Measurements from ENCODE around the gene ETFA.

DNA sequence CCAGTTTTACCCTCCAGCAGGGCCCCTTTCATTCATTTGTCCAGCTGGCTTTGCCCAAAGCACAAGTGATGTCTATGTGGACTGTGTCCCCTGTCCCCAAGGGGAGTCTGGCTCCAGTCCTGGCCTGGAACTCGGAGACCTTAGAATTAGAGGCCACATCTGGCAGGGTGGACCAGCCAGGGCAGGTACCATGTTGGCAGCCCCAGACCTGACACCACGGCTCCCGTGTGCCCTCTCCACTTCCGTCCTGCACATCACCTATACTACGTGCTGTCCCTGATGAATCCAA is 15.2 kb downstream of the C15orf39 start:
- PRO-cap: no peak

- PRO-cap: no peak
Observed at GRCh38 chr15:75384004-75384531, 15.7 kb upstream of the MAN2C1 start.

DNA sequence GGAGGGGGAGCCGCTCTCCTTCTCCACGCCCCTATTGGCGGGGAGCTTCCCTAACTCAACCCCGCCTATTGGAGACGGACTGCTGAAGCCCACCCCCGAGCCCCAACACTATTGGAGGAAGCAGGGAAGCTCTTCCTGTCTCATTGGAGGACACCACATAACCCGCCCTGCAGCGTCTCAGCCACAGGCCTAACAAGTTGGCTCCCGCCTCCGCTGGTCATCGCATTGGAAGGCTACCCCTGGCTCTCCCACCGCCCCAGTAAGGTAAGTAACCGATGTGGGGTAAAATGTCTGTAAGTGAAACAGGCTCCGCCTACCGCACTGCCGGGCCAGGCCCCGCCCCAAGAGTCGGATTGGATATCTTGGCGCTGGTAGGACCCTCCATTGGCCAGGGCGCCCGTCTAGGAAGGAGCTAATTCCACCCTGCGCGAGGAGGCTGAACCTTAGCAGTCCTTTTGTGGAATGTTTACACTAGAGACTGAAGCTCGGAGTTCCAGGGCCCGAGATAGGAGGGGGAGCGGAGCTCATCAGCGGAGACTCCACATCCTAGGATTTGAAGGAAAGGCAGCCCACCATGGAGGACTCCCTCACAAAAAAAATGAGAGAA is 459 bp upstream of the SIN3A start:
- PRO-cap: unidirectional peak, plus-strand start at position 220 of the sequence; bidirectional peak, plus-strand start at position 449 of the sequence, minus-strand start at position 261 of the sequence

- PRO-cap: no peak
Observed at GRCh38 chr15:75626200-75626670, 710 bp upstream of the SNUPN start.

- PRO-cap: no peak
Observed at GRCh38 chr15:75693938-75695083, 18.3 kb downstream of the CSPG4 start.

- PRO-cap: no peak
Observed at GRCh38 chr15:75707617-75707844, 5.1 kb downstream of the CSPG4 start.

- PRO-cap: no peak
Observed at GRCh38 chr15:75711493-75712011, 1.1 kb downstream of the CSPG4 start.

DNA sequence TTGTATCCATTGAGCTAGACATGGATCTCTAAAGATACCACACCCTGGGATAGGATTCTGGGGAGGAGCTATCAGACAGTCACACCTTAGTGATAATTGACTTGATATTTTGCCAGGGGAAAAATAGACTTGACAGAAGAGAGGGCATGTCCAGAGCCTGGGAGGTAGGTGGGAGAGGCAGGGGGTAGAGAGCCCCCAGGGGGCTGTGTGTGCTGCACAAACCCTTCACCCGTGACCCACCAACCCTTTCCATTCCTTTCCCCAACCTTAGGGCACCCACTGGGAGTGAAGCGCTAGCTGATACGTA is 403 bp upstream of the ODF3L1 start:
- PRO-cap: no peak

GRCh38 chr15:75844985-75845646 is 1.9 kb downstream of the UBE2Q2 start:
- PRO-cap: no peak

GRCh38 chr15:75891793-75892161 is 11.9 kb upstream of the FBXO22 start:
- PRO-cap: no peak

DNA sequence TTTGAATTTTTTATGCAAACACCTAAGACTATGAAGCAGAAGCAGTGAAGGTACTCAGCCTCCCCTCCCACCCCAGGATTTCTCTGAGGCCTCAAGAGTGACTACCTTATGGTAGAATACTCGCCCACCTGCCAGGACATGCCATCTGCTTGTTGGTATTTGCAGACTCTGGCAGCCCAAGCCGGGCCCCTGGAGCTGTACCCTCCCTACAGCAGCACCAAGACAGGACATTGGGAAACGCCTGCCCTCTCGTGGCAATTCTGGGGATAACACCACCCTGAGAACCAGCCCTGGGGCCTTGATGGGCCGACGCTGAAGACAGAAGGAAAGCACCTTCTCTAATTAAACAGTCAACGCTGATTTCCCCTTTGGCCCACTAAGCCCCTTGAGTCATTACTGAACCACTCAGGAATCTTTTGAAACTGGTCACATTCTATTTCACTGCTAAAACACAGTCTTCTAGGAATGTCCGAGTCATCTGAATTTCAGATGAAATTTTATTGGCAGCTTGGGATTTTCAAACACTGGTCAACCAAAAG is 91.2 kb downstream of the TMEM266 start:
- PRO-cap: no peak

GRCh38 chr15:76178280-76178806 is 118.6 kb downstream of the TMEM266 start:
- PRO-cap: no peak

DNA sequence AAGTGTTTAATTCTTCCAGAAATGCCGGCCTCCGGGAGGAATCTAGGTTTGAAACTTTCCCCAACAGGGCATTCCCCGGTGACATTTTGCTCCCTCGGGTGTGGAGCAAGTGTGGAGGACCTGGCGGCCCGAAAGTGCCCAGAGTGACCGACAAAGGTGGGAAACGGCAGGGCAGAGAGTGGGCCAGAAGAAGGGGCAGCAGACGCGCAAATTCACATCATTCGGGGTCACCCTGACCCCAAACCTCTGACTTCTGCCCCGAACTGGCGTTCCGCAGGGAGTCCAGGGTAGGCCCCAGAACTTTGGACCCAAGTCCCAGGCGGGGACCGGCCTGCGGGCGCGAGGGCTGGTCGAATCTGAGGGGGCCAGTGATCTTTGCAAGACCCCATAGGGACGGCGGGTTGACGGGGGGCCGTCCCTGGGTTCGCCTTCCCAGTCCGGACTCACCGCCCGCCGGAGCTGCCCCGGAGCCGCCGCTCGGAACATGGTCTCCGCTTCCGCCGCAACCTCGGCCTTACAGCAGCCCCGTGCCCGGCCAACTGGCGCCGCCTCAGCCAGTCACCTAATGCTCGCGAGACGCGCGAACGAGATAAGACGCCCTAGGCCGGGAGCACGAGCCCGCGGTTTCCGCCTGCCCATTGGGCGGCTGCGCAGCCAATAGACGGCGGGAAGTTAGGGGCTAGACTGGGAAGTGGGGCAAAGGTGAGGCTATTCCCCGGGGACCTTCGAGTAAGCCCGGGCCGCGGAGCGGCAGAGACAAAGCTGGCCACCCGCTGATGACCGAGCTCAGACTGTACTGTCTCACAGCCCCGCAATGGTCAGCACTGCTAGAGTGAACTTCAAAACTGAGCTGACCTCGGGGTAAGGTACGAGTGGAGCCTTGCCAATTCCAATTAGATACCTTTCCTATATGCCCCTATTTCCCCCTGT is at the start of gene ETFA:
ETFA (minus strand) TSS at position 567 of the 930 bp plus-strand sequence.
- PRO-cap: unidirectional peak, minus-strand start at position 284 of the sequence; bidirectional peak, plus-strand start at position 711 of the sequence, minus-strand start at position 564 of the sequence

- PRO-cap: no peak
Observed at GRCh38 chr15:76334901-76335808, 1.4 kb upstream of the ISL2 start.

GRCh38 chr15:77012834-77013213 is 17.9 kb downstream of the PSTPIP1 start:
- PRO-cap: unidirectional peak, plus-strand start at chr15:77013106

DNA sequence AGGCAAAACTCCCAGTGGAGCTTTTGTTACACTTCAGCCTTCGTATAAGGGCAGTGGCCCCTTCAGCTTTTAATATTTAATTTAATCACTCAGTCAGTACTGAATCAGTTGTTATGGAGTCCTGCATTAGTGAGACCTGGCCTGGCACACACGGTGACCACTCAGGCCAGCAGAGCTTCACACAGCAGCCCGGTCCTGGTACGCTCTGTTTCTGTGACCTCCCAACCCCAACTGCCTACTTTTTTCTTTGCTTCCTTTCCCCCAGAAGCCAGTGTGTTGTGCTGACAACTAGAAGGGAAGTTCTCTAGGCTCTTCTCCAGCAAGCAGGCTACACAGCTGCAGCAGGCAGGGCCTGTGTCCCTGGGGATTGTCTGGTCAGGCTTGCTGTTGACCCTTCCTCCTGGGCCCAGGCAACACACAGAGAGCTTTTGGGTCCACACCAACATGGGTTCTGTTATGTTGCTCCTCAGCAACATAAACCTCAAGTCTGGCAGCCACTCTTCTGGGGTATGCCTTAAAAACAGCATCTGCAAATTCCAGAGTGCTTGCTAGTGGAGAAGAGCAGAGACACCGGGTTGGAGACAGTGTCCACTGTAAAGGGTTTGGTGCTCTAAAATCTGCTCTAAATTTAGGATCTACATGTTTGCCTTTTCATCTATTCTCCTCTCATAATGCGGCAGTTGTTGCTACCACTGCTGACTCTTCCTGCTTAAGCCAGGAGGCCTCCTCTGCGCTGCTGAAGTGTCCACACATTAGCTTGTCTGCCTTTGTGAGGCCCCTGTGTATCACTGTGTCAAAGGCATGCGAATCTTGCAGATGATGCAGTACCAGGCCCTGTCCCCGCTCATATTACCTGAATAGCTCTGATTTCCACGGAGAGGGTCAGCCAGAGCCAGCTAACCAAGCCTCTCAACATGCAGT is 36.3 kb upstream of the TSPAN3 start:
- PRO-cap: no peak

- PRO-cap: no peak
Observed at GRCh38 chr15:77158103-77159075, 87.5 kb upstream of the TSPAN3 start.

DNA sequence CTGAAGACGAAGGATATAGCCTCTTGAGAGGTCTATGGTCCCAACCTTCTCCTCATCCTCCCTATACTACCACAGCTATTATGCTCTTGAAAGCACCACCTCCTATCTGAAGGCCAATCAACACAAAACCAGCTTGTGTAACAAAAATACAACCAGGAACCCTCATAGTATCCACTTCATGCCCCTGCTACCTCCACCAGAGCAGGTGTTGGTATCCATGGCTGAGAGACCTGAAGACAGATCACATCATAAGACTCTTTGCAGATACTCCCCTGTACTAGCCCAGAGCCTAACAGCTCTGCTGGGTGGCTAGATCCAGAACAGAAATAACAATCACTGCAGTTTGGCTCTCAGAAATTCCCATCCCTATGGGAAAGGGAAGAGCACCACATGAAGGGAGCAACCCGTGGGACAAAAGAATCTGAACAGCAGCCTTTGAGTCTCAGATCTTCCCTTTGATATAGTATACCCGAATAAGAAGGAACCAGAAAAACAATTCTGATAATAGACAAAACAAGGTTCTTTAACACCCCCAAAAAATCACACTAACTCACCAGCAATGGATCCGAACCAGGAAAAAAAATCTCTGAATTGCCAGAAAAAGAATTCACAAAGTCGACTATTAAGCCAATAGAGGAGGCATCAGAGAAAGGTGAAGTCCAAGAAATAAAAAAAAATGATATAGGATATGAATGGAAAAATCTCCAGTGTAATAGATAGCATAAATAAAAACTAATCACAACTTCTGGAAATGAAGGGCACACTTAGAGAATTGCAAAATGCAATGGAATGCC is 152.4 kb downstream of the PEAK1 start:
- PRO-cap: no peak

- PRO-cap: no peak
Observed at GRCh38 chr15:77334612-77335989, 84.8 kb downstream of the PEAK1 start.

DNA sequence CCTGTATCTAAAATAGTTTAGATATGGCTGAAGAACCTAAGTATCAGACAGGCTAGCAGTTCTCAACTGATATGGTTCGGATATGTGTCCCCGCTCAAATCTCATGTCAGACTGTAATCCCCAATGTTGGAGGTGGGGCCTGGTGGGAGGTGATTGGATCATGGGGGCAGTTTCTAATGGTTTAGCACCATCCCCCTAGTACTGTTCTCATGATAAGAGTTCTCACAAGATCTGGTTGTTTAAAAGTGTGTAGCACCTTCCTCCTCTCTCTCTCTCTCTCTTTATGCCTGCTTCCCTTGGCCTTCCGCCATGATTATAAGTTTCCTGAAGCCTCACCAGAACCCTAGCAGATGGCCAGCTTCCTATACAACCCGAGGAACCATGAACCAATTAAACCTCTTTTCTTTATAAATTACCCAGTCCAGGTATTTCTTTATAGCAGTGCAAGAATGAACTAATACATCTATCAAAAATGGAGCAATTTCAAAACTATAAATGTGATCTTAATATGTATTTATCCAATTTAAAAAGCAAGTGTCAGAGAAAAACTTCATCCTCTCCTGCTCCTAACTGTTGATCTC is 47.2 kb downstream of the PEAK1 start:
- PRO-cap: no peak

Data from duodenum (tissue), 1 donor.